ENCODE results near the gene EXOSC2.

DNA sequence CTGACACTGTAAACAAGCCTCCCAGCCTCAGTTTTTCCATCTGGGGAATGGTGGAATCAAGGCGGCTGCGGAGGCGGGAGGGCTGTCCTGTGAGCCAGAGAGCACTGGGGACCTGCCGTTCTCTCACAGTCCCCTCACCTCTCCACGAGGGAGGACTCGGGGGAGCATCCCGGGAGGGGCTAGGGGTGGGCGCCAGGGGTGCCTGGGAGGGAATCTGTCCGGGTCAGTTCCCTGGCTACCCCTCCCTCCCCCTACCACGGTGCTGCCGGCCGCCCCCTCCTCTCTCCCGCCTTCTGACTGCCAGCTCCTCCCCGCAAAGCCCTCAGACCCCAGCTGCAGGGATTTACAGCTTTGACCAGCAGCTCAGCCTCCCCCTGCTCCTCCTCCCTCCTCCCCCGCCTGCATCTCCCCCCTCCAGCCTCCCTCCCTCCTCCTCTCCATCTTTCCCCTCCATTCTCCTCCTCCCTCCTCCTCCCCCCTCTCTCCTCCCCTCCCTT is 160.9 kb downstream of the C9orf50 start:
- PRO-cap, result no peak

DNA sequence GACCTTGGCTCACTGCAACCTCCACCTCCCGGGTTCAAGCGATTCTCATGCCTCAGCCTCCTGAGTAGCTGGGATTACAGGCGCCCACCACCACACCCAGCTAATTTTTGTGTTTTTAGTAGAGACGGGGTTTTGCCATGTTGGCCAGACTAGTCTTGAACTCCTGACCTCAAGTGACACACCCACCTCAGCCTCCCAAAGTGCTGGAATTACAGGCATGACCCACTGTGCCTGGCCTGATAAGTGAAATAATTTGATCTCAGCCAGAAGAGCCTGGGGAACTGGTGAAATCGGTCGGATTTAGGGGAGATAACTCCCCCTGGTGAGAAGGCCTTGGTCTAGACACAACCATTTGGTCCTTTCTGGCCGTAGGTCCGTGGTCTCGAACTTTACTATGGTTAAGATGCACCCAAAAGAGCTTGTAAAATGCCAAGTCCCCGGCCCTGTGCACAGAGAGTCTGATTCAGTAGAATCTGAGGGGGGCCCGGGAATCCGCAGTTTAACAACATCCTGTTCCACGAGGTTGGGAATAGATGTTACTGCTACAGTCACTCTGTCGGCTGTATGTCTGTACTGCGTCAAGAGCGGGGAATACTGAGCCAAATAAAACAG is 140.8 kb downstream of the C9orf50 start:
- PRO-cap, result no peak

DNA sequence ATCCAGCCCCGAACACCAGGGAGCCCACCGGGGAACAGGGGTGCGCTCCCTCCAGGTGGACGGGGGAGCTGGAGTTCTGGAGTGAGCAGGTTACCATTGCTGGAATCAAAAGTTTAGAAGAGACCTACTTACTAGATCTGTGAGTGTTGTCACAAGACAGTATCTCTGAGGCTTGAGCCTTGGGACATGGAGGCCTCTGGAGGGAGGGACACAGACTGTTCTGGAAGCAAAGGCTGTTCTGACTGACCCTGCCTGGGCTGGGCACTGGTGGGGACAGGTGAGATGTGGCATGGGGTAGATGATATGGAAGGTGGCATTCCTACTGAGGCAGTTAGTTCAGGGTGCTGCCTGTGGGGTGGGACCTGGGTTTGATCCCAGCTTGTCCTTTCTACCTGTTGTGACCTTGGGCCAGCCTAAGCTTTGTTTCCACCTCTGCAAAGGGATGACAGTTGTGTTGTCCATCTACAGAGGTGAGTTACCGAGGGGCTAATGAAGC is 140.2 kb downstream of the C9orf50 start:
- PRO-cap, result no peak

GRCh38 chr9:129487301-129487648 is 133.6 kb downstream of the C9orf50 start:
- PRO-cap, result no peak

GRCh38 chr9:129499945-129500584 is 120.8 kb downstream of the C9orf50 start:
- PRO-cap, result no peak

DNA sequence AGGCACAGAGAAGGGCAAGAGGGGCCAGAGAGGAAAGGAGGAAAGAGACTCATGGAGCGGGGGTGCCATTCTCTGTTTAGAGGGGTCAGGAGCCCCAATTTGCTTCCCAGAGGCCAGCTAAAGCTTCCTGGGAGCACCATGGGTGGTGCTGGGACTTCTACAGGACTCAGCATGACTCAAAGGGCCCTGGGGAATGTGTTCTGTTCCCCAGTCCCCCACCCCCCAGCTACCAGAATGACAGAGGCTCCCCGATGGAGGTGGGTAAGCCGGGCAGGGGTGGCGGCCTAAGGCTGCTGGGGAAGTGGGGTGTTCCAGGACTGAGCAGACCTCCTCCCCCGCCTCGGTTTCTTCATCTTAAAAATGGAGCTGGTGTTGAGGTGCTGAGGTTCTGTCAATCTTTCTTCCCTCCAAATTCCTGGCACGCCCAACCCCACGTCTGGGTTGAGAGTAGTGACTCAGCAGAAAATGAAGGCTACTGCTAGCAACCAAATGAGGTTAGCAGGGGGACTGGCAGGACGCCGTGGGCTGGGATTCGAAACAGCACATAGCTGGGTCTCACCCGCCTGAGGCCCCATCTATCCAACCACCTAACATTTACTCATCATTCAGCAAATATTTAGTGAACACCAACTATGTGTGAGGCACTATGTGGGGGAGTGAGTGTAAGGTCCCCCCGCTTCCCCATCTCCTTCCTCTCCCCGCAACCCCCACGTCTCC is 50.4 kb downstream of the C9orf50 start:
- PRO-cap, result no peak

DNA sequence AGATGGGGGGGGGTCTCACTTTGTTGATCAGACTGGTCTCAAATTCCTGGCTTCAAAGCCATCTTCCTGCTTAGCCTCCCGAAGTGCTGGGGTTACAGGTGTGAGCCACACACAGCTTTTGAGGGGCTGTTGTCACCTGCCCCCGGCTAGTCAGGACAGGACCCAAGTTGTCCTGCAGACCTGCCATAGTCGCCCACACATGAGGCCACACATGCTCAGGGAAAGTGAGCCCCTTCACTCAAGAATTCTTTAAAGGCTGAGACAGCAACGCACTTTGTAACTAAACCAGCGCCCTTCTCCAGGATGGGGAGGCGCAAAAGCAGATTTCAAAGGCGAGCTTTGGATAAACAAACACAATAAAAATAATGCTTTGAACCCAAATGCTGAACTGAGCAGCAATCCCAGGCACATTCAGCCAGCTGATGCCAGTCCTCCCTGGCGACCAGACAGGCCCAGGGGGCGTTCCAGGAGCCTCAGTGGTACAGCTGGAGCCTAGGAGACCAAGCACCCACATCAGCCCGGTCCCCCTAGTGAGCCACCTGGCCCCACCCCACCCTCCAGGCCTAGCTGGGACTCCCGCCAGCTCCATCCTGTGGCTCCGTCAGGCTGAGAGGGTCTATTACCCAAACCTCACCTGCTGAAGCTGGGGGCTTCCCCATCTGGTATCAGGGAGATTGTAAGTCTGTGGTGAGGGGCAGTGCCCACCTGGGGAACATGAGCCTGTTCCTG is 17.0 kb downstream of the C9orf50 start:
- PRO-cap, result no peak

- PRO-cap, result no peak
These were observed 1.9 kb downstream of the NTMT1 start for GRCh38 chr9:129627535-129628624.

- PRO-cap, result no peak
These were observed 26.7 kb downstream of the PTGES start for GRCh38 chr9:129726122-129726497.

GRCh38 chr9:129726582-129727169 is 26.2 kb downstream of the PTGES start:
- PRO-cap, result no peak

- PRO-cap, result unidirectional peak, plus-strand start at chr9:129890583
These were observed 55.1 kb downstream of the USP20 start for GRCh38 chr9:129890025-129891110.

DNA sequence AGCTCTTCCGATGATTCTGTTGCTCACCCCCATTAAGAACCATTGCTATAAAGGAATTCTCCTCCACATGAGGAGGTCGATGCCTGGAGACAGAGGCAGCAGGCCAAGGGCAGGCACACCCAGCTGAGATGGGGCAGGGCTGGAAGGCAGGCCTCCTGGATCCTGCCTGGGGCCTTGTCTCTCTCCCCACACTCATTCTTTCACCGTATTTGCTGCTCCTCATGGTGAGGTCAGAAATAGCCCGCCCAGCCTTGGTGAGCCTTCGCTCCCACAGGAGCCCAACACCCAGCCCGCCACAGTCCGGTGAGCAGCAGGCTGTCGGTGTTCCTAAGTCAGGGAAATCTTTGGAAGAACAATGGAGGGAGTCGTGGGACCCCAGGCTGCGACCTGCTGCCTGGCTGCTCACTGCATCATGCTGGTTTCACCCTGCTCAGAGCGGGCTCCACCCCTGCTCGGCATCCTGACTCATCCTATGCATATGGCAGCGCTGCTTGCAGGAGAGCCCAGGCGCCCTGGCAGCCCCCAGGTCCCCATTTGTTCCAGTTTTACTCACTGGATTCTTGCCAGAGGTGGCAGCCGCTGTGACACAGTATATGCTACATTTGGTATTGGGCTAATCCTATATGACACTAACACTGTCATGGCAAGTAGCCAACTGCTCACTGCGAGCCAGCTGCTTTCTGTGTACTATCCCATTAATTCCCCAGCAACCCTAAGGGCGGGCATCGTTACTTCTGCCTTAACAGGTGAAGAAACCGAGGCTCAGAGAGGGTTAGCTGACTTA is 53.2 kb upstream of the NCS1 start:
- PRO-cap, result no peak

- PRO-cap, result no peak
These were observed 33.7 kb upstream of the NCS1 start for GRCh38 chr9:130138178-130139281.

- PRO-cap, result no peak
These were observed 842 bp downstream of the HMCN2 start for GRCh38 chr9:130266179-130267025.

- PRO-cap, result no peak
These were observed 1.6 kb downstream of the ASS1 start for GRCh38 chr9:130446076-130447049.

DNA sequence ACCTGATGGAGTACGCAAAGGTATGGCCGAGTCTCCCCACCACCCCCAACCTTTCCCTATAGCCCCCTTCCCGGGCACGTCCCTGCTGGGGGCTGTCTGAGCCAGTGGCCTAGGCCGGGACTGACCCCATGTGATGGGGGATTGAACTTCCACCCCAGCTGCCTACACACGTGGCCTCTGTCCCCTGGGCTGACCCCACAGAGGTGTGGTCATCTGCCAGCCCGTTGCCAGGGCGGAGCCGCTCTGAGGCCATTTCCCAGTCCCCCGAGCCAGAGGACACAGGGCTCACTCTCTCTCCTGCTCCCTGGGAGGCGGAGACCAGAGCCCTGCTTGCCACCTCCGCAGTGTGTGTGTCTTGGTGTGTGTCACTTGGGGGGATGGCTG is 22.0 kb downstream of the ASS1 start:
- PRO-cap, result no peak

DNA sequence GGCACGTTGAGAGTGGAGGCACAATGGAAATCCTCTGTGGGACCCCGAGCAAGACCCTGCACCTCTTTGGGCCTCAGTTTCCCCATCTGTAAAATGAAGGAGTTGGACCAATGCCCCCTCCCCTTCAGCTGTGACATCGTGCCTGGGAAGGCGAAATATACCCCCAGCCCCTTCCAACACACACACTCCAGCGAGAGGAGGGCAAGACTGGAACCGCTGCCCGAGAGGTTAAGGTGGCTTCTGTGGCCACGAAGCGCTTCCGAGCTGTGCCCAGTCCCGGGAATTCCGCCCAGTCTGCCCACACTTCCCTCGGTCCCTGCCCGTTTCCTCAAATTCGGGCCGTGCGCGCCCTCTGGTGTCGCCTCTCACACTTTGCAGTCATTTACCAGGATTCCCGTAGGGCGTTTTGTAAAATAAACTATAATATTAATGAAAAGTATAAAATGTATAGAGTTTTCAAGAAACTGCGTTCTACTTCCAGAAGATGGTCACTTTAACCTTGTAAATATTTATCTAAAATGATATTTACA is 11.2 kb upstream of the EXOSC2 start:
- PRO-cap, result no peak

DNA sequence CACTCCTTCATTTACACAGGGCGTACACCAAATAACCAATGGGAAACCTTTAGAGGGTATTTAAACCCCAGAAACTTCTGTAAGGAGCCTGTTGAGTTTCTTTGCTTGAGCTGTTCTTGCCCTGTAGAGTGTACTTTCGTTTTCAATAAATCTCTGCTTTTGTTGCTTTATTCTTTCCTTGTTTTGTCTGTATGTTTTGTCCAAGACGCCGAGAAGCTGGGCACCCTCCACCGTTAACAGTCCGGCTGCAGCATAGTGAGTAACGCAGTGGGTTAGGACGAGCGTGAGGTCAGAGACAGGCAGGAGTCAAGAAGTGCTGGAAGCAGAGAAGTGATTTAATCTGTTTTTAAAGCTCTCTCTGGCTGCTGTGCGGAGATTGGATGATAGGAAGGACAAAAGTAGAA is 3.4 kb upstream of the EXOSC2 start:
- PRO-cap, result no peak

- PRO-cap, result bidirectional peak, plus-strand start at chr9:130693789, minus-strand start at chr9:130693625
These were observed at the start of gene EXOSC2 for GRCh38 chr9:130693205-130694200. Gene EXOSC2, plus strand, starts transcription at chr9:130693780.

GRCh38 chr9:130719522-130719990 is 26.0 kb downstream of the EXOSC2 start:
- PRO-cap, result no peak